Thoracic aorta endothelial cell (primary cell): Measurements from ENCODE around the genes ABAT and GRIN2A.

DNA sequence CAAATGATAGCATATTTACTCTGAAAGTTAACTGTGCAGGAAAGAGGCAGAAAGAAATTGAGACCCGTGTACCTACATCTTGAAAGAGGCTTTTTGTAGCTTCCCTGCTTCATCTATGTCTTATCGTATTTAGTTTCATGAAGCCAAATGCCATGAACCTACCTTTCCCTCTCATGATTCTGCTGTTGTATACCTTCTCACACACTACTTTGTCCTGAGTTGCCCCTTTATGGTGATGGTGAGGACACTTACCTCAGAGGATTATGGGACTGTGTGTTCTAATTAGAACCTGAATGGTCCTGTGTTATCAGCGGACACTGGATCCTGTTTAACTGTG lies 914.8 kb downstream of the TMEM114 start:
- CAGE, long polyA plus RNA: no peak

GRCh38 chr16:8628516-8629325 lies 7.2 kb downstream of the METTL22 start:
- CAGE, long polyA plus RNA: no peak

DNA sequence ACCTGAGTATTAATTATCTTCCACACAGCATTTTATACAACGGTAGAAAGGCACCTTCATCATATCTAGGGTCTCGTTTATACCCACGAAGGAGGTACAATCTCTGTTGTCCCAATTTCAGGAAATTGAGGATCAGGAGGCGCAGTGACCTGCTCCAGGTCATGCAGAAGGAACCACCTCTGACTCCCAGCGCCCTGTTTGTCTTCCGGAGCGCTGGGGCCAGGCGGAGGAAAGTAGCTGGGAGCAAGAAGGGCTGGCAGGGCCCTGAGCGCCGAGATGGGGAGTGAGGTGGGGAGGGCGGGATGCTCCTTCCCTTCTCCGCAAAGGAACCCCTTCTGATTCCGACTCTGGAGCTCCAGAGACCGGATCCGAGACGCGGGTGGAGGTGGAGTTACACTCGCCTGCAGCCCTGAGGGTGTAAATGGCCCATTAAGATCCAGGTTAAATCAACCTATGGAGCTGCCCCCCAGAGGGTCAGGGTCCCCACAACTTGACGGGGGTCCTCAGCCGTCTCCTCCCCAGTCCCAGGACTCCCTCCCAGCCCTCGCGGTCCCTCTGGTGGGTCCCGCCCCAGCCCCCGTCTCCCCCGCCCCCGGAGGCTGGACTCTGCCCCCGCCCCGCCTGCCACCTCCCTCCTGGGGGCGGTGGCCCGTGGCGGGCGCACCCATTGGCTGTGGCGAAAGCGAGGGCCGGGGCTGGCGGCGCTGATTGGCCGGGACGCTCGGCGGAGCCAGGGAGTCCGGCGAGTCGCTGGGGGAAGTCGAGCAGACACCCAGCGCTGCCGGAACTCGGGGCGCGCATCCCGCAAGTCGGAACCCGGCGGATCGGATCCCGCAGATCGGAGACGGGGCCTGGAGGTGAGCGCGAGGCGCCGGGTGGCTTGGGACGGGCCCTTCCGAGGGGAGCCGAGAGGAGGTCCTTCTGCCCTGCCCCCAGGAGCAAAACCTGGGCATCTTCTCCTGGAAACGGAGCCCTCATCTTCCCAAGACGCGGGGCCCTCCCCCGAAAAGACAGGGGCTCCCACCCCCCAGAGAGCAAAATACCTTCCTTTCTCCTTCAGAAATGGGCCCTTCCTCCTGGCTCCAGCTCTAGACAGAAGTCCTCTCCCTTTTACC lies at the start of gene ABAT:
TSS of gene ABAT (plus strand) at position 763 of the 1,115 bp plus-strand sequence.
- CAGE, long polyA plus RNA: no peak

DNA sequence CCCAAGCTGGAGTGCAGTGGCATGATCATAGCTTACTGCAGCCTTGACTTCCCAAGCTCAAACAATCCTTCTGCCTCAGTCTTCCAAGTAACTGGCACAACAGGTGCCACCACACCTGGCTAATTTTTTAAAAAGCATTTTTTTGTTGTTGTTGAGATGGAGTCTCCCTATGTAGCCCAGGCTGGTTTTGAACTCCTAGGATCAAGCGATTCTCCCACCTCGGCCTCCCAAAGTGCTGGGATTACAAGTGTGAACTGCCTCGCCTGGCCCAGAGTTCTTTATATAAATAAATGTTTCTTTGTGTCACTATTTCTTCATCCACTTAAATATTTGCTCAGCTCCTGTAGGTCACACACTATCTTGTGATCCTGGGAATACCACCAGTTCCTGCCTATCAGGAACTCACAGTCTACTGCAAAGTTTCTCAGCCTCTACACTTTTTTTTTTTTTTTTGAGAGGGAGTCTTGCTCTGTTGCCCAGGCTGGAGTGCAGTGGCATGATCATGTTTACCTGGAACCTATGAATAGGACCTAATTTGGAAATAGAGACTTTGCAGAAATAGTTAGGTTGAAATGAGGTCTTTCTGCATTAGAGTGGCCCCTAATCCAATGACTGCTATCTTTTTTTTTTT lies 6.7 kb downstream of the ABAT start:
- CAGE, long polyA plus RNA: no peak

- CAGE, long polyA plus RNA: no peak
Measured at GRCh38 chr16:8741795-8742455, 55.5 kb downstream of the TMEM186 start.

GRCh38 chr16:8781745-8782422 lies 15.6 kb downstream of the TMEM186 start:
- CAGE, long polyA plus RNA: no peak

DNA sequence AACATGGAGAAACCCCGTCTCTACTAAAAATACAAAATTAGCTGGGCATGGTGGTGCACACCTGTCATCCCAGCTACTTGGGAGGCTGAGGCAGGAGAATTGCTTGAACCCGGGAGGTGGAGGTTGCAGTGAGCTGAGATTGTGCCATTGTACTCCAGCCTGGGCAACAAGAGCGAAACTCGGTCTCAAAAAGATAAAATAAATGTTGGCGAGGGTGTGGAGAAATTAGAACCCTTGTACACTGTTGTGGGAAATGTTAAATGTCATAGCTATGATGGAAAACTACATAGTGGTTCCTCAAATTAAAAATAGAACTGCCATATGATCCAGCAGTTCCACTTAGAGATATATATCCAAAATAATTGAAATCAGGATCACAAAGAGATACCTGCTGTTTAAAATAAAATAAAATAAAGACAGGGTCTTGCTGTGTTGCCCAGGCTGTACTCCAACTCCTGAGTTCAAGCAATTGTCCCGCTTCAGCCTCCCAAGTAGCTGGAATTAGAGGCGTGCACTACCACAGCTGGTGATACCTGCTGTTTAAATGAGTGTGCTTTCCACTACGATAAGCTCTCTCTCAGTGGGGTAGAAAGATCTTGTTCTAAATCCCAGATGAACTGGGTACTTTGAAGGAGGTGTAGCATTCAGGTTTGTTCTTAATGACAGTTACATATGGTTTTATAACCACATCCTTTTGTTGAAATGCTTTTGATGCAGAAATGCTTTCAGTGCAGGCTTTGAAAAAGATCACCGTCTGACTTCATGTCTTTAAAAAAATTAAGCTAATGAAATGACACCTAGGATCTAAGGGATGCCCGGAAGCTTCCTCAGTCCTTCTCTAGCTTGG lies 19.1 kb downstream of the PMM2 start:
- CAGE, long polyA plus RNA: no peak

- CAGE, long polyA plus RNA: no peak
Measured at GRCh38 chr16:8818726-8819293, 21.2 kb downstream of the PMM2 start.

DNA sequence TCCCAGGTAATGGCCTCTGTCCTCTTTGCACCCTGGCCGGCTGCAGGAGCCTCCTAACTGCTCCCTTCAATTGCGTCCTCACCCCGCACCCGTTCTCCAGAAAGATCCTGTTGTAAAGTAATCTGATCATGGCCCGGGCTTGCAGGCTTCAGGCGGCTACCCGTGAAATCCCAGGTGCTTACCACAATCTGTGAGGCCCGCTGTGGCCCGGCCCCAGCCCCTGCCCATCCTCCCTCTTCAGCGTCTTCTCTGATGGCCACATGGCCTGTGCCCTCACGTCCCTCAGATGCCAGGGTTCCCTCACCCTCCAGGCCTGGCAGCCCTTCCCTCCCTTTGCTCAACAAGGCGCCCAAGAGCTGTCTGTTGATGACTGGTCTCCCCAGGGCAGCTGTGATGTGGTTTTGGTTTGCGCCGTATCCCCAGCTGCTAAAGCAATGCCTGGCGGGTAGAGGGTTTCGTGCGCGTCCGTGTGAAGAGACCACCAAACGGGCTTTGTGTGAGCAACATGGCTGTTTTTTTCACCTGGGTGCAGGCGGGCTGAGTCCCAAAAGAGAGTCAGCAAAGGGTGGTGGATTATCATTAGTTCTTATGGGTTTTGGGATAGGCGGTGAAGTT lies 35.1 kb downstream of the PMM2 start:
- CAGE, long polyA plus RNA: no peak

GRCh38 chr16:8863951-8864149 lies 5.0 kb downstream of the CARHSP1 start:
- CAGE, long polyA plus RNA: no peak

GRCh38 chr16:8894333-8895398 lies 12.5 kb downstream of the LITAFD start:
- CAGE, long polyA plus RNA: no peak

GRCh38 chr16:8898234-8898703 lies 16.1 kb downstream of the LITAFD start:
- CAGE, long polyA plus RNA: no peak

GRCh38 chr16:8991809-8992253 lies 28.1 kb upstream of the USP7 start:
- CAGE, long polyA plus RNA: no peak

GRCh38 chr16:9094254-9094868 lies 2.9 kb downstream of the HAPSTR1 start:
- CAGE, long polyA plus RNA: no peak

DNA sequence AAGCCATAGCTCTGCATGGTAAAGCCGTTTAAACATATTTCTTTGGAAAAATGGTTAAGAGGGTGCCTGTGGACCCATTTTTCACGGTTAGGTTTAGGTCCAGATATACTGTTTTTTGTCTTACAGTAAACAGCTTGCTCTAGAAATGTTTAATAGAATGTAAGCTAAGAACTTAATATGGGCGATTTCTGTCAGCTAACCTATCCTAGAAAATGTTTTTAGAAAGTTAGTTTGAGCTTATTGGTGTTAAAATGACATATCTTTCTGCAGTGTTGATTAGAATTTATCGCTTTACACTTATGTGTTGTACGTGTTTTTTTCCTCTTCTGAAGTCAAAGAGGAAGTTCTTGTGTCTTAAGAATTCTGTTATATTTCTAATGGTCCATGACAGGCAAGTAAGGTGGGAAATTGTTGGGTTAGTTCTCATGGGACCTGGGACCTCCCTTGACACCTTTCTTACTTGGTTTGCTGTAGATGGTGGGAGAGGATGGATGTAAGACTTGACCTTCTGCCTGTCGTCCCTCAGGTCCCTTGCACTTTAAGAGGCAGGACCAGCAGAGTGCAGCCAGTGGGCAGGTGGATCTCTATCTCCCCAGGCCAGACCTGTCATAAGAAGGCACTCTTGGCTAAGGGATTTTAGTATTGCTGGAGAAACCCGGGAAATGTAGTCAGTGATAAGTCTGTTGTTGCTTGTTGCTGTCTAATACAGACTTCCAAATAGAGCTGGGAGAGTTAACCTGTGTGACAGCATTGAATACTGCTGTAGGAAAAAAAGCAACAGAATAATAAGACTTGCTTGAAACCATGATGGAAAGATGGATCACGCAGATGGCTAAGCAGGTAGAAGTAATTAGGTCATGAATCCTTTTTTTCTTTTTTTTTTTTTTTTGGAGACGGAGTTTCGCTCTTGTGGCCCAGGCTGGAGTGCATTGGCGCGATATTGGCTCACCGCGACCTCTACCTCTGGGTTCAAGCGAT lies 12.1 kb downstream of the HAPSTR1 start:
- CAGE, long polyA plus RNA: no peak

DNA sequence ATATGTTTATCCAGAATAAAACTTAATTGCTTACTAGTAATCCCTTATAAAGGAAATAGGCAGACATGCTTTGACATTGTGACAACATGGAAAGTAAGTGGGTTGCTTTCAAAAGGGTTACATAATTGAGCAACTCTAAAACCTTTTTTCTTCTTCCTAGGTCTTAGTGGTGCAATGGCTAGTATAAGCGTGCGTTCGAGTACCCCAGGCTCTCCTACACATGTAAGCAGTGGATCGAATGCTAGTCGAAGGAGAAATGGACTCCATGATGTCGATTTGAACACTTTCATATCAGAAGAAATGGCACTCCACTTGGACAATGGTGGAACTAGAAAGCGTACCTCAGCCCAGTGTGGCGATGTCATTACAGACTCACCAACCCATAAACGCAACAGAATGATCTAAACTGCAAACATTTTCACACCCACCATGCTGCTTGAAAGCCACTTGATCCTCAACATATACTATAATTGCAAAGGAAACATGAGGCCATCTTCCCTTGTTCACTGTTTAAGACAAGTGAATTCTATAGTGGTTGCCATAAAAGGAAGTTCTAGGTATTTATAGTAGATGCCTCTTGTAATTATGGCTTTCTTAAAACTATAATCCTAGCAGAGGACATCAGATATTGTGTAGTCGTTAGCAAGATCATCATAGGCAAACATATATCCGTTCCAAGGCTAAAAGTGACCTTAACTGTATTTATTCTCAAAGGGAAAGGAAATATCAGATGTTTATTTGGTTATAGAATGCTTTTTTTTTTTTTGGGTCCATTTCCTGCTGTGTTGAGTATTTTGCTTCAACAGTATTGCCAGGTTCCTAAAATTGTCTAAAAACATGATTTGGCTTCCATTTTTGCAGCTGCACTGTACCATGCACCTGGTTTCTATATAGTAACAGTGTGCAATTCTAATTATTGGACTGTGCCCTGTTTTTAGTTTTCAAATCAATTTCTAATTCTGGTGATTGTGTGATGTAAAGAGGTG lies 25.4 kb downstream of the HAPSTR1 start:
- CAGE, long polyA plus RNA: no peak

DNA sequence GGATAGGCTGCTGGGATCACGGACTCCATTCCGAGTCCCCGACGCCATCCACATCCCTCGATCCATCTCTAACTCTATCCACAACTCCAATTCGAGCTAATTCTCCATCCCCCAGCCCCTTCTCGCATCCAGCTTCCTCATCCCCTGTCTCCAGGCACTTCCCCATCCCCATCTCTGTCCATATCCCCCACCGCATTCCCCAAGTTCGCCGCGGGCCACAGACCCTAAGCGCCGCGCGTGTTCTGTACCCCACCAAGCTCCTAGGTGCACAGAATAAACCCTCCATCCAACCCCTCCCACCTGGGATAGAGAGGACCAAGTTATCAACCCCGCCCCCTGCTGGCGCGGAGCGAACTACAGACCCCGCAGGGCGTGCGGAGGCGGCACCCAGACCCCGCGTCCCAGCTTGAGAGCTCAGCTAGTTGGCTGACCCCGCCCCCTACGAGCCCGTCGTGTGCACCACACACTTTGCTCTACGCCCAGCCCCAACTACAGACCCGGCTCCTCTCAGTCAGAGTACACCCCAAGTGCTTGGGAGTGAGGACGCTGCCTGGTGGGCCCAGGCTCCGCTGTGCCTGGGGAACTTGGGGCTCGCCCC lies 1.6 kb downstream of the GRIN2A start:
- CAGE, long polyA plus RNA: no peak

- CAGE, long polyA plus RNA: no peak
Measured at GRCh38 chr16:10181169-10182021, 833 bp downstream of the GRIN2A start.

- CAGE, long polyA plus RNA: no peak
Measured at GRCh38 chr16:10182265-10183239, at the start of gene GRIN2A. GRIN2A (minus strand) TSS chr16:10182428.

DNA sequence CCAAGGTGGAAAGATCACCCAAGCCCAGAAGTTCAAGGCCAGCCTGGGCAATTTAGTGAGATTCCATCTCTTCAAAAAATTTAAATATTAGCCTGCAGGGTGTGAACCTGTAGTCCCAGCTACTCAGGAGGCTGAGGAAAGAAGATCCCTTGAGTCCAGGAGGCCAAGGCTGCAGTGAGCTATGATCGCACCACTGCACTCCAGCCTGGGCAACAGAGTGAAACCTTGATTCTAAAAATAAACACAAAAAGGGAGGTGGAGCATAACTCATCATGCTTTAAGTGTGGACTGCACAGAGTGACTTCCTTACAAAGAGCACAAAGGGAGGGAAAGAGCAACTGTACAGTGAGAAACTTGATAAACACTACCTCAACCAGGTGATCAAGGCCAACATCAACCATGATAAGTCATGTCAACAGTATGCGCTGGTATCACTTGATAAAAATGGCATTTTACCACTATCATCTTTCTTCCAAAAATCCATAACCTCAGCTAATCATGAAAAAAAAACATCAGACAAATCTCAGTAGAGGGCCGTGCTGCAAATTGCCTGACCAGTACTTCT lies 72.7 kb upstream of the ATF7IP2 start:
- CAGE, long polyA plus RNA: no peak